ENCODE measurements around a stretch of chr10.

GRCh38 chr10:129249108-129249645 lies 217.9 kb upstream of the MGMT start:
- PRO-cap, 4 experiments: no peak in any of the 4 experiments
- RAMPAGE, long total RNA, 4 experiments: no peak in any of the 4 experiments

GRCh38 chr10:130108819-130109410 lies 1.7 kb downstream of the C10orf143 start:
- PRO-cap, 4 experiments: no peak in any of the 4 experiments
- RAMPAGE, long total RNA, 4 experiments: no peak in any of the 4 experiments

- PRO-cap, 4 experiments: no peak in any of the 4 experiments
- RAMPAGE, long total RNA, 4 experiments: no peak in any of the 4 experiments
These were observed 77.1 kb downstream of the GLRX3 start for GRCh38 chr10:130213271-130213690.

DNA sequence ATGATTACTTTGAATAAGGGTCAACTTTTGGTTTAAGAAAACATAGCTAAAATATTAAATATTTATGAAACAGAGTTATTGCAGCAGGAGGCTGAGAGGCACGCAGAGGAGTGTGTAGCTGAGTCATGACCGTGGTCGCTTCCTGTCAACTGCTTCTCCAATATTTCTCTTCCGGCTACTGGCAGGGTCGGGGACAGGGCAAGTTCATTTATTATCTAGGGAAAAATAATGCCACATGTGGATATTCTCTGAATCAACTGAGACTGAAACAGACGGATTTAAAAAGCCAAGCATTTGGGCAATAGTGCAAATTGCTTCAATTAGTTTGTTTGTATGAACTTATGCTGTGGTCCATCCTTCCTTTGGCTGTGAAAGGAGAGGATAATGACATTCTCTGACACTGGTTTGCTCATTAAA lies 495.3 kb downstream of the GLRX3 start:
- PRO-cap, 4 experiments: peak in 1 of 4 experiments; most common plus-strand start position 236 of the sequence (in 1); most common minus-strand start position 112 of the sequence (in 1)
- RAMPAGE, long total RNA, 4 experiments: no peak in any of the 4 experiments

DNA sequence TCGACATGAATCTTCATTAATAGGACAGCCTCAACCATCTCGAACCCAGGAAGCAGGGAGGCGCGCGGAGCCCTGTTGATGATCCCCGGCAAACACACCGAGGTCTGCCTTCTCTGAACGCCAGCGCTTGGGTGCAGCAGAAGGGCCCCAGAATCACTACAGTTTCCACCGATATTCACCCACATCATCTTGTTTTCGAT lies 563.6 kb downstream of the TCERG1L start:
- PRO-cap, 4 experiments: no peak in any of the 4 experiments
- RAMPAGE, long total RNA, 4 experiments: no peak in any of the 4 experiments

GRCh38 chr10:131841038-131841406 lies 59.8 kb upstream of the PPP2R2D start:
- PRO-cap, 4 experiments: no peak in any of the 4 experiments
- RAMPAGE, long total RNA, 4 experiments: no peak in any of the 4 experiments

- PRO-cap, 4 experiments: no peak in any of the 4 experiments
- RAMPAGE, long total RNA, 4 experiments: no peak in any of the 4 experiments
These were observed 9.4 kb upstream of the PPP2R2D start for GRCh38 chr10:131891218-131891902.

DNA sequence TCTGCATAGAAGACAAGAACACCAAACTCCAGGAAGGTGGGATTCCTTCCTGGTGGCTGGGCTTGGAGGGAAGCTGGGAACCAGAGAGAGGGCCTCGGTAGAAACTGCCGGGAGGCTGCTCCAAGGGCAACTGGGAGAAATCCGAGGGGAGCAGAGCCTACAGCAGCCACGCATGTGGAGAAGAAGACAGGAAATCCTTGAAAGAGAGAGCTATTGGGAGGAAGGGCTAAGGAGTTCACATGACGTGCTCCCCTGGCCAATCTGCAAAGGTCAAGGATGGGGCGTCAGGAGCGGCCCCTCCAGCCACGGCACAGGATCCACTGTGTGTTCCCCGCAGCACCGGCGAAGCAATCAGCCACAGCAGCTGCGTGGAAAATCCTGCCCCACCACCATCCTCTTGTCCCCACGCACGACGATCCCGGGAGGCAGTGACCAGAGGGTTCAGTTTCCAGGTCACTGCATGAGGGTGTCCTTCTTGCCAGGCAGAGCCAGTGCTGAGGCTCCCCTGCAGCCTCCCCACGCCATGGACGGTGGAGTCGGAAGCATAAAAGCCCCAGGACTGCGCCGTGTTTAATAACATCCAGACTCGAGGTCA lies 8.7 kb upstream of the PPP2R2D start:
- PRO-cap, 4 experiments: no peak in any of the 4 experiments
- RAMPAGE, long total RNA, 4 experiments: no peak in any of the 4 experiments

GRCh38 chr10:131981176-131981661 lies 504 bp downstream of the BNIP3 start:
- PRO-cap, 4 experiments: peak in 3 of 4 experiments; most common plus-strand start chr10:131981561 (in 3)
- RAMPAGE, long total RNA, 4 experiments: no peak in any of the 4 experiments

DNA sequence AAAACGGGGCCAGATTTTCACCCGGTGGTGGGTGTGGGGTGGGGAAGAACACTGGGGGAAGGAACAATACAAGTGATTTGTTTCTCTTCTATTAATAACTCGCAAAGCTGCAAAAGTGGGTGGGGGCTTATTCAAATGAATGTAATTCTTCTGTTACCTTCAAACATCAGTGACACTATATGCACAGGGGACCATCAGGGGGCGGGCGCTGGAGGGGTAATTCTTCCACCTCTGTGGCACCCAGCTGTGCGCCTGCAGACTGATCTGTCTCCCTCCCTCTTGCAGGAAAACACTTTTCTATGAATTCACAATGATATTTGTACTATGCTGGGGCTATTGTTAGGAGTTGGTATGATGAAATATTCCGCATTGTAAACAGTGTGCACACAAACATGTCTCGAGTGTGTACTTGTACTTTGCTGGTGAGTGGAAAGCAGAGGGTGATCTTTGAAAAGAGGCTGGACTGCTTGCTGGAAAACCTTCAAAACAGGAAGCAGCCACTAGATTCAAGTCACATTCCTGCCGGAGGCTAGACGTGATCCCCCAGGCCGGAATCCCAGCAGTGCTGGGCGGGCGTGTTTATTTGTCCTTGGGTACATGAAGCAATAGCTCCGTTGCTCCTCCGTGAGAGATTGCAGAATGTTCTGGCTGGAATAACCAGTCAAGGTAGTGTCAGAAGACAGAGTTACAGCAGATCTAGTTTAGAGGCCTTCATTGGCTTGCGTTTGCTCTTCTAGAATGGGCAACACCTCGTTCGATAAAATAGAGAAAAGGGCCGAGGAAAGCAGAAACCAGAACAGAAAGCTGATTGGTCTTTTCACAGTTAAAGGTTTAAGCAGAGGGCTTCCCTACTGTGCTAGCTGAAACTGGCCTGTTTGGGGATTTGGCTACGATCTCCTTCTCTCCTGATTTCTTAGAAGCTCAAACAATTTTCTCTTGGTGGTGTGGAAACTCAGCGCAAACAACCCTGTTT lies 15.9 kb upstream of the BNIP3 start:
- PRO-cap, 4 experiments: peak in 1 of 4 experiments; most common plus-strand start position 546 of the sequence (in 1); most common minus-strand start position 571 of the sequence (in 1)
- RAMPAGE, long total RNA, 4 experiments: no peak in any of the 4 experiments

DNA sequence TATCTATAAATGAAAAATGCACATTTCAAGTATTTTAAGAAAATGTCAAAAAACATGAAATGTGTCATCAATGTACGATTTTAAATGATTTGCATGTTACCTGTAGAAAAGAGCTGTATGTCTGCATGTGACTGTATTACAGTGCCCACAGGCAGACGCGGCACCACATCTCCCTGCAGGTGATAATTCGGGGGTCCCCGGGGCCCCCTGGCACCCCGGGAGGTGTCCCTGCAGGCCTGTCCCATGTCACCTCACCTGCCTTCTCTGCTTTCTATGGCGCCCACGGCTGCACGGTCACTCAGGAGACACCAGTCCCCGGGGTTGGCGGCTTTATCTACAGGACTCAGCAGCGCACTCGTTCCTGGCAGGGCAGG lies 1.1 kb downstream of the STK32C start:
- PRO-cap, 4 experiments: no peak in any of the 4 experiments
- RAMPAGE, long total RNA, 4 experiments: no peak in any of the 4 experiments

GRCh38 chr10:132403637-132404125 lies 6.7 kb downstream of the PWWP2B start:
- PRO-cap, 4 experiments: no peak in any of the 4 experiments
- RAMPAGE, long total RNA, 4 experiments: no peak in any of the 4 experiments

DNA sequence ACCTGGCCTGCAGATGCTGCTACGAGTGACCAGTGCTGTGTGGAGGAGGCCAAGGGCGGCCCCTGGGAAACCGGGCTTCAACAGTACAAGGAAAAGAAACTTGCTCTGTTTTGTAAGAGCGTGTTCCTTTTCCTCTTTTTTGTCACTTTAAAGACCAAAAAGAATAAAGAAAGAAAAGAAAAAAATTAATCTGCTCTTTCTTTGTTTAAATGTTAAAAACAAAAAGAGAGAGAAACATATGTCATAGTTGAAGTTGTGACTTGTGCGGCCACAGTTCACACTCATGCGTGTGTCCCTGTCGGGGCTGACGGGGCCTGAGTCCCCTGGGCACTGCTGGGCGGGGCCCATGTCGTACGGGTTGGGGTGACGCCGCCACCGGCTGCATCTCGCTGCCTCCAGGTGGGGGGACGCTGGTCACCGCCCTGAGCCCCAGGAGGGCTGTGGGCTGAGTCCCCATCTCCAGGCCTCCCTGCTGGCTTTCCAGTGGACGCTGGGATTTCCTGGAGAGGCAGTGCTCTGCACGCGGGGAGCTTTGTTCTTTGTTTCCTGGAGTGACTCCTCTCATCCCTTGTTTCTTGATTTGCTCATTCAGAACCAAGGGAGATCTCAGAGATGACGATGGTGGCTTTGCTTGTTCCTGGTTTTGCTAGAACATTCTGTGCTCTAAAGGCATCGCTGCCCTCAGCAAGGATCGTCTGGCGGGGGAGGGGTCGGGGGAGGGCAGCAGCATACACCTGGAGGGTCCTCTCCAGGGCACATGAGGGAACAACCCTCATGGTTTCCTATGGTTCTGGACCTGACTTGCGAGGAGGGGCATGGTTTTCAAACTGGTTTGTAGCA lies 20.9 kb downstream of the PWWP2B start:
- PRO-cap, 4 experiments: peak in 1 of 4 experiments; most common plus-strand start position 785 of the sequence (in 1); most common minus-strand start position 553 of the sequence (in 1)
- RAMPAGE, long total RNA, 4 experiments: start-site peak on the minus strand in 1 of 4 experiments, centred at position 568 of the sequence, 6 reads per replicate

DNA sequence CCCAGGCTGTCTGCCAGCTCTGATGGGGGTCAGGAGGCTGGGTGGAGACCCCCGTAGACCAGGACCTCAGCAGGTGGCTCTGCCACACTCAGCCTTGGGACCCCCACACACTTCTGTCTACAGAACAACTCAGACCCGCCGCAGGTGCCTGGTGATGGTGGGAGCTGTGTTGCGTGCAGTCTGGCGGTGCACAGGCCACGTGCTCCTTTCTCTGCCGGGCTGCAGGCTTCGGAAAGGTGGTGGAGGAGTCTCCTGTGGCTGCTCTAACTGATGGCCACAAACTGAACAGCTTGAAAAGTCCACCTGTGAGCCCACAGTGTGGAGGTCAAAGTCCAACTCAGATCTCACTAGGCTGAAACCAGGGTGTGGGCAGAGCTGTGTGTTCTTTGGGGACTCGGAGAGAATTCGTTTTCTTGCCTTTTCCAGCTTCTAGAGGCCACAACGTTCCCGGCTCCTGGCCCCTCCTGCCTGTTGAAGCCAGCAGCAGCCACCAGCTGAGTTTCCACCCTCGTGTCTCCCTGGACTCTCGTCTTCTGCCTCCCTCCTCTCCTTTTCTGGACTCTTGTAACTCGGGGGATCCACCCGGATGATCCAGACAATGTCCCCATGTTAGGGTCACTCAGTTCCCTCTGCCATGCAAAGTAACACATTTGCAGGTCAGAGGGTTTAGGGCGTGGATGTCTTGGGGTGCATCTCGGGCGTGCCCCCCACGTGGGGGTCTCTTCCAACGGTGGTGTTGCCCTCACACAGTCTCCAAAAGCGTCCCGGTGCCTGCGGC lies 62.6 kb downstream of the PWWP2B start:
- PRO-cap, 4 experiments: no peak in any of the 4 experiments
- RAMPAGE, long total RNA, 4 experiments: no peak in any of the 4 experiments

DNA sequence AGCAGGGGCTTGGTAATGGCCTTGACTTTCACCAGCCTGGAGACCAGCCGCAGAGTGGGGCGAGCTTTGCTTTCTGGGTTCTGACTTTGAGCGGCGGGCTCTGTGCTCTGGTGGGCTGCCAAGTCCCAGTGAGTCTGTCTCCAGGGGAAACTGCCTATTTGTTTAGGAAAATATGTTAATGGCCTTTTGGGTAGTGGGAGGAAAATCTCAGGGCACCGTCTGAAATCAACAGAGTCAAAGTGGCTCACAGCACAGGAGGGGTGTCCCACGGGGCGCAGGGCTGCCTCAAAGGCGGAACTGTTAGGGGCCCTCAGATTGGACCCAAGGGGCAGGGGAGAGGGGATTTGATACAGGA lies 68.0 kb upstream of the INPP5A start:
- PRO-cap, 4 experiments: peak in 3 of 4 experiments; most common plus-strand start position 222 of the sequence (in 1); most common minus-strand start position 56 of the sequence (in 3)
- RAMPAGE, long total RNA, 4 experiments: no peak in any of the 4 experiments

DNA sequence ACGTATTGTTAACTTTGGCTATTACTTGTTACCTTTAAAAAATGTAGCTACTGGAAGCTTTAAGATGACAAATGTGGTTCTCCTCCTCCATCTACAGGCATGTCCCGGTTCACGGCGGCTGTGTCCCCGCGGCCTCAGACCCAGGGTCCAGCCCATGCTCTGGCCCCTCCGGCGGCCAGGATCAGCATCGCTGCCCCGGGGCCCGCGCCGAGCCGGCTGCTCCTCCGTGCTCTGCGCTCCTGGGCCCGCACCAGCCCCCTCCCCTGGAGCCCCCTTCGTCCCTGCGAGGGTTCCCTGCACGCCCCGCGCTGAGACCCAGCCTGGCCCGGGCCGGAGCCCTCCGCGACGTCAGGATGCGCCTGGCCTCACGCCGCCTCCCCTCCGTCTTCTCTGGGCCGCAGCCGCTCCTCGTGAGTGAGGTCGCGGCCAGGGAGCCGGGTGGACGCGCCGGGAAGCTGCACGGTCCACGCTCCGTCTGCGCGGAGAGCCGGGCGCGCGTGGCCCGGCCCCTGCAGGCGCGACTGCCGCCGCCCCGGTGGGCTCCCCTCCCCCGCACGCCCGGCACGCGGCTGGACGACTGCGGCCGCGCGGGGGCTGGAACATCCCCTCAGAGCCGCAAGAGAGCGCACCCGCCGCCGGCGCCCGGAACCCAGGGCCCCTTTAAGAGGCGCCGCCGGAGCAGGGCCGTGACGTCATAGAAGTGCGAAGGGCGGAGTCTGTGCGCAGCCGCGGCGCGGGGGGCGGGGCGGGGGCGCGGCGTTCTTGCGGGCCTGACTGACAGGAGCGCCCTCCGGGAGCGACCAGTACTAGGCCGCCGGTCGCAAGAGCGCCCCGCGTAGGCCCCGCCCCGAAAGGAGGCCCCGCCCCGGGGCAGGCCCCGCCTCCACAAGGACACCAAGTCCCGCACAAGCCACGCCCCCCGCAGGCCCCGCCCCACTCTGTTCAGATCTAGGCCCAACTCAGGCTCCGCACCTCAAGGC lies 603 bp upstream of the INPP5A start:
- PRO-cap, 4 experiments: peak in 4 of 4 experiments; most common plus-strand start position 414 of the sequence (in 3); most common minus-strand start position 662 of the sequence (in 4)
- RAMPAGE, long total RNA, 4 experiments: no peak in any of the 4 experiments

- PRO-cap, 4 experiments: no peak in any of the 4 experiments
- RAMPAGE, long total RNA, 4 experiments: no peak in any of the 4 experiments
These were observed 363 bp downstream of the INPP5A start for GRCh38 chr10:132537973-132538326.

GRCh38 chr10:132555186-132556077 lies 17.8 kb downstream of the INPP5A start:
- PRO-cap, 4 experiments: peak in 4 of 4 experiments; most common plus-strand start chr10:132555482 (in 2); most common minus-strand start chr10:132555349 (in 1)
- RAMPAGE, long total RNA, 4 experiments: no peak in any of the 4 experiments

- PRO-cap, 4 experiments: no peak in any of the 4 experiments
- RAMPAGE, long total RNA, 4 experiments: start-site peak on the plus strand in 1 of 4 experiments, at chr10:132631663-132631977 at its widest, 5 reads per replicate
These were observed 94.0 kb downstream of the INPP5A start for GRCh38 chr10:132631396-132632101.

GRCh38 chr10:132640617-132641446 lies 103.2 kb downstream of the INPP5A start:
- PRO-cap, 4 experiments: no peak in any of the 4 experiments
- RAMPAGE, long total RNA, 4 experiments: no peak in any of the 4 experiments

Measured in spleen (tissue), 7 donors.